SK-N-SH (cell line): ENCODE measurements around a stretch of chr17.

- RRBS, result no CpG with 5 or more reads among the region's 13 CpGs
CAGE:
- cytosol, long polyA plus RNA, result no peak
- long polyA plus RNA, result no peak
- nucleus, long polyA plus RNA, result no peak
These were observed 4.5 kb downstream of the CEP95 start for GRCh38 chr17:64511223-64511767.

GRCh38 chr17:64590758-64591243 lies 71.3 kb downstream of the SMURF2 start:
- RRBS, result no CpG with 5 or more reads among the region's 2 CpGs
CAGE:
- cytosol, long polyA plus RNA, result no peak
- long polyA plus RNA, result no peak
- nucleus, long polyA plus RNA, result no peak

GRCh38 chr17:64611717-64612203 lies 50.3 kb downstream of the SMURF2 start:
- RRBS, result no CpG with 5 or more reads among the region's 6 CpGs
CAGE:
- cytosol, long polyA plus RNA, result no peak
- long polyA plus RNA, result no peak
- nucleus, long polyA plus RNA, result no peak

DNA sequence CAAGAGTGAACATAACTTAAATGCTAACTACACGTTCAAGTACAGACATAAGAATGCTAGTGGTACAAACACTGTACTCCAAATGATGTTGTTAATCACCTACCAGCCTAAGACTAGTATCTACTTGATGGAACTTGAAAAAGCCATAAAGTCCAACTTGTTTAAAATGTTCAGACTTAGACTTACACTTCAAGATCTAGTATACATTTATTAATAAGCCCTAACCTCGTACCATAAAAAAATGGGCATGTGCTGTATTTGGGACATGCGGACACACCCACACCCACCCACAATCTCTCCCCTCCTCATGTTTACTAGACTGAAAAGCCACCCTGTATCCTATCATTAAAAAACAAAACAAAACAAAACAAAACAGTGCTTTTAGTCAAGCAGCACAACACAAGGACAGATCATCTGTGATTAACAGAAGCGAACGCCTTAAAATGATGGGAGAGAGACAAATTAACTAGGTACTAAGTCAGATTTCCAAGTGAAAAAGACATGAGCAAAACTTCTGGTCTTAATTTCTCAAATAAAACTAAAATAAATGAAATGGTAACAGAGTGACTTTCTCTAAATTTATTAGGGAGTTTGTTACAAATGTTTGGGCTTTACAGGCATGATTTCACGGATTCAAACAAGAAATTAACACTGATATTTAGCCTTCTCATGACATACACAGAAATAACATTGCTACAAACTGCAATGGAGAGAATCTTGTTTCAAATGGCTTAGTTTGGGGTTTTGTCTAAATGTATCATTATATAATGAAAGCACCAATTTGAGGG lies 46.2 kb downstream of the GNA13 start:
- RRBS, result no CpG with 5 or more reads among the region's 6 CpGs
CAGE:
- cytosol, long polyA plus RNA, result no peak
- long polyA plus RNA, result no peak
- nucleus, long polyA plus RNA, result no peak

DNA sequence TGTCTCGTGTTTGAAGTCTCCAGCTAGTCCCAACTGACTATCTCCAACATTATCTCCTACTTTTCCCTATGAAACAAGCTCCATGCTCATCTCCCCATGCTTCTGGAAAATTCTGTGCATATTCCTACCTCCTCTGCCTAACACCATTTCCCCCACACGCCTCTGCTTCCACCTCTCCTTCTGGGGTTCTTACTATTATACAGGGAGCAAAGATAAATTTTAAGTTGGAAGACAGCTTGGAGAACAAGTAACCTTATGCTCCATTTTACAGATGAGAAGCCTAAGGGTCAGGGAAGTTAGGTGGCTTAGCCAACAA lies 27.4 kb downstream of the GNA13 start:
- RRBS, result no CpG with 5 or more reads among the region's 2 CpGs
CAGE:
- cytosol, long polyA plus RNA, result no peak
- long polyA plus RNA, result no peak
- nucleus, long polyA plus RNA, result no peak

DNA sequence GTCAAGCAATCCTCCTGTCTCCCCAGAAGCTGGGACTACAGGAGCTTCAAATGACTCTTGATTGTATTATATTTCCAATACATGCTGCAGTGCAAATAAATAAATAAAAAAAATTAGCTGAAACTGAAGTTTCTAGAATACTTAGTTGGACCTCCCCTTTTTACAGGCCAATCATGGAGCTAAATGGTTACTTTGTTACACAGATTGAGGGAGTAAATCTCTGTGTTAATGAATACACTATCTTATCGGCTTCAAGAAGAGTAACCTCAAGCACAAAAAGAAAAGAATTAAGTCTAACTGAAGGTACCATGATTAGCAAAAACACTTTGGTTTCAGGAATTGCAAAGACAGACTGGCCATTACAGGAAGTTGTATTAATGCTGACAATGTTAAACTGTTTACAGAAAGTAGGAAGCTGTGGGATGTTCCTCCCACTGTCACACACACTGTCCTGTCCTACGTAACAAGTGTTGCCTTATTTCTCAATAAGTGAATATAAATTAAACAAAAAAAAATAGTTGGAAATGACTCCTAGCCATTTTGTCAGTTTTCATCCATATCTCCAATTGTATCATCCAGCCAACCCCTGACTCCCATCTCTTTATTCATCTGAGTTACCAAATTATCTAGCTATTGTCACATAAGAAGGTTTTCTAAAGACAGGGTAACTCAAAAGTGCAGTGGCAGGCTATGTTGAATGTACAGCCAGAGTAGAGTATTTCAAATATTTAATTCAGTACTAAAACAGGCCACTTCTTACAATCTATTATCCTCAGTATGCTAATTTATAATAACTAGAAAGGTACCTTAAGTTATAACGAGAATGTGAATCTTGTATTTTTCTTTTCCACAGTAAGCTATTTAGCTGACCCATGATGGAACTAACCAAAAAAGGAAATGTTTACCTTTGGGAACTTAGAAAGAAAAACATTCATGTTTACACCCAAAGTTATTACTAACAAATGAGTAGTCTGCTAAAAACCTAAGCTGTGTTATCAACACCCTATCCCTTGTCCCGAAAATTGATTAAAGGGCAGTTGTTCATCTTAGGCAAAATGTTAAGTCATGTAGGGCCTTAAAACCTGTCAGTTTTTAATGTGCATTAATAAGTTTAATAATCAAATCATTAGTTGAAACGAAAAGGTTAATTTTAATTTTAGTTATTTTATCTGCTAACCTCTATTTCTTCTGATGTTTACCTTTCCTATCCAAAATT lies 8.4 kb downstream of the GNA13 start:
- RRBS, result no CpG with 5 or more reads among the region's 5 CpGs
CAGE:
- cytosol, long polyA plus RNA, result no peak
- long polyA plus RNA, result no peak
- nucleus, long polyA plus RNA, result no peak

- RRBS, result no CpG with 5 or more reads among the region's 2 CpGs
CAGE:
- cytosol, long polyA plus RNA, result no peak
- long polyA plus RNA, result no peak
- nucleus, long polyA plus RNA, result no peak
These were observed 15.2 kb upstream of the GNA13 start for GRCh38 chr17:65071795-65072155.

DNA sequence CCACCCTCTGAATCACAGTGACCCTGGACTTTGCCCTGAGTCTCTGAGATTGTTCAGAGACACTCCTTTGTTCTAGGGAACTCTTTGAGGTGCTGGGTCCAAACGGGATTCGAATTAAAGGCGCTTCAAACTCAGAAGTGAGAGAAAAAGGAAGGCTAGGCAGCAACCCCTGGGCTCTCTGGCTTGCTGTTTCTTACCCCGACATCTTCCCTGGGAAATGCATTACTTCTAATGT lies 16.3 kb upstream of the GNA13 start:
- RRBS, result no CpG with 5 or more reads among the region's 4 CpGs
CAGE:
- cytosol, long polyA plus RNA, result no peak
- long polyA plus RNA, result no peak
- nucleus, long polyA plus RNA, result no peak

GRCh38 chr17:65122661-65123728 lies 14.2 kb upstream of the RGS9 start:
- RRBS, result 5% methylated on average over 18 of the region's 59 CpGs
CAGE:
- cytosol, long polyA plus RNA, result no peak
- long polyA plus RNA, result no peak
- nucleus, long polyA plus RNA, result no peak

- RRBS, result no CpG with 5 or more reads among the region's 16 CpGs
CAGE:
- cytosol, long polyA plus RNA, result no peak
- long polyA plus RNA, result no peak
- nucleus, long polyA plus RNA, result no peak
These were observed 30.0 kb downstream of the AXIN2 start for GRCh38 chr17:65531186-65532013.

DNA sequence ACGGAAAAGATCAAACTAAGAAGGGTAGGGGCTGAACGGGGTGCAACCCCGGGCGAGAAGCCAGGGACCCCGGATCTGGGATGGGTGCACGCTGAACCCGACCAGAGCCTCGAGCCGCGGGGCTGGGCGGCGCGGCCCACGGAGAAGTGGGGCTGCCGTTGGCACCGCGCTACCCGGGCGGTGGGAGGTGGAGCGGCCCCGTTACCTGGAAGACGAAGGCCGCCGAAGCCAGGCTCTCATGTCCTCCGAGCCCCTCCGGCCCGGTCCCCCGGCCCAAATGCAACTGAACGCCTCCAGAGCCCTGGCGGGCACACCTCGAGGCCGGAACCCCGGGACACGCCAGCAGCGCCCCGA lies 1.7 kb downstream of the AXIN2 start:
- RRBS, result 1% methylated on average over 18 of the region's 36 CpGs
CAGE:
- cytosol, long polyA plus RNA, result no peak
- long polyA plus RNA, result no peak
- nucleus, long polyA plus RNA, result no peak

- RRBS, result no CpG with 5 or more reads among the region's 9 CpGs
CAGE:
- cytosol, long polyA plus RNA, result no peak
- long polyA plus RNA, result no peak
- nucleus, long polyA plus RNA, result no peak
These were observed 266.3 kb downstream of the CEP112 start for GRCh38 chr17:65925539-65926142.

DNA sequence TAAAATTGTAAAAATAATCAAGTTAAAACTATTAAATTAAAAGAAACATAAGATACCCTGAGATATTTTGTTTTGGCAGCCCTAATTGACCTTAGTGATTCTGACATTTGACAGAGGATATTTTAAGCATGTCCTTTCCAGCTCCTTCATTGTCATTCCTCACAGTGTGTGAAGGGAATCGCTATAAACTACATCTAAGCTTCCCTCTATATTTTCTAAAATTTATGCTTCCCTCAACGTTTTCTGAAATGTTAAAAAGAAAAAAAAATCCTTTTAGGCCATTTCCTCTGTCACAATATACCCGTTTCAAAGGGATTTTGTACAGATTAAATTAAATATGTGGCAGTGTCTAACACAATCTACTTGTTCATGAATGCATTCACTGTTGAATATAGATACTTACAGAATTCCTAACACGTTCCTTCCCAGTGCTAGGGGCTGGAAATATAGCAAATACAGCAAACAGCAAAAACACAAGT lies 20.1 kb downstream of the CEP112 start:
- RRBS, result no CpG with 5 or more reads among the region's 4 CpGs
CAGE:
- cytosol, long polyA plus RNA, result no peak
- long polyA plus RNA, result no peak
- nucleus, long polyA plus RNA, result no peak

GRCh38 chr17:66222543-66223345 lies 6.5 kb downstream of the APOH start:
- RRBS, result no CpG with 5 or more reads among the region's 11 CpGs
CAGE:
- cytosol, long polyA plus RNA, result no peak
- long polyA plus RNA, result no peak
- nucleus, long polyA plus RNA, result no peak

- RRBS, result no CpG with 5 or more reads among the region's 7 CpGs
CAGE:
- cytosol, long polyA plus RNA, result no peak
- long polyA plus RNA, result no peak
- nucleus, long polyA plus RNA, result no peak
These were observed 5.8 kb downstream of the APOH start for GRCh38 chr17:66223348-66223981.

- RRBS, result no CpG with 5 or more reads among the region's 4 CpGs
CAGE:
- cytosol, long polyA plus RNA, result no peak
- long polyA plus RNA, result no peak
- nucleus, long polyA plus RNA, result no peak
These were observed 3.8 kb upstream of the APOH start for GRCh38 chr17:66232894-66233475.

- RRBS, result no CpG with 5 or more reads among the region's 17 CpGs
CAGE:
- cytosol, long polyA plus RNA, result no peak
- long polyA plus RNA, result no peak
- nucleus, long polyA plus RNA, result no peak
These were observed 71.8 kb downstream of the PRKCA start for GRCh38 chr17:66374053-66374837.

DNA sequence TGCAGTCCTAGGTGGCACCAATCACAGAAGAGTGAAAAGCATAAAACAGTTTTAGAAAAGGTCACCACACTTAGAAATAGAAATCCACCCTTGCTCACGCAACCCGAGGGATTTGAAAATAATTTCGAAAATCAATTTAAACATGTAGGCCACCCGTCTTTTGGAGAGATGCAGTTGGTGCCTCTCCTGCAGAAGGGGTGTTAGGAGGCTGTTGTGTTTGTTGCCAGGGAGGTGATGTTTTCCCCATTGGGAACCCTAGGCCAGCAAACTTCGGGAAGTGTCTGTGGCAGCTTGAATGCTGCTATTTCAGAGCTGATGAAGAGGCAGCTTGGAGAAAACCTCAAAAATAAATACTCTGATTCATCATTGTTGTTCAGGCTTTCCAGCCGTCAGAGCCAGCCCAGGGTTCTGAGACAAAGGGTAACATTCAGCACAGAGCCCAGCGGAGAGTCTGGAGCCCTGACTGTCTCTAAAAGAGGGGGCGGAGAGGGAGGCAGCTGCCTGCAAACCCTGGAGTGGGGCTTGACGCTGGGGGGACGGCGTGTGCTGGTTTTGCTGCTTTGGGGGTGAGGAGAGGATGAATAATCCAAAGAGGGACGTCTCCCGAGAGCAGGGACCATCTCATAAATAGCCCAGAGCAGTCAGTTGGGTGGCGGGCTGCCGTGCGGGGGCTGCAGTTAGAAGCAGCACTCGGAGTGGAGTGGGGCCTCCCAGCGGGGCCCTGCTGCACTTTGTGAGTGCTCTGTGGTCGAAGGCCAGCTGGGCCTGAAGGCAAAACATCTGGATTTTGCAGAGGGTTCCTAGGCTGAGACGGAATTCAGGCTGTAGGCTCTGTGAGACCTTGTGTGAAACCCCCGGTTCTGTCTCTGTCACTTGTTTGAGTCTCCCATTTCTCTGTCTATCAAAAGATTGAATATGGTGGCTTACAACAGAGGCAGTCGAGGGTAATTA lies 237.7 kb downstream of the PRKCA start:
- RRBS, result no CpG with 5 or more reads among the region's 22 CpGs
CAGE:
- cytosol, long polyA plus RNA, result no peak
- long polyA plus RNA, result no peak
- nucleus, long polyA plus RNA, result no peak

GRCh38 chr17:66682405-66682736 lies 152.5 kb upstream of the CACNG5 start:
- RRBS, result no CpG with 5 or more reads among the region's 4 CpGs
CAGE:
- cytosol, long polyA plus RNA, result no peak
- long polyA plus RNA, result no peak
- nucleus, long polyA plus RNA, result no peak

DNA sequence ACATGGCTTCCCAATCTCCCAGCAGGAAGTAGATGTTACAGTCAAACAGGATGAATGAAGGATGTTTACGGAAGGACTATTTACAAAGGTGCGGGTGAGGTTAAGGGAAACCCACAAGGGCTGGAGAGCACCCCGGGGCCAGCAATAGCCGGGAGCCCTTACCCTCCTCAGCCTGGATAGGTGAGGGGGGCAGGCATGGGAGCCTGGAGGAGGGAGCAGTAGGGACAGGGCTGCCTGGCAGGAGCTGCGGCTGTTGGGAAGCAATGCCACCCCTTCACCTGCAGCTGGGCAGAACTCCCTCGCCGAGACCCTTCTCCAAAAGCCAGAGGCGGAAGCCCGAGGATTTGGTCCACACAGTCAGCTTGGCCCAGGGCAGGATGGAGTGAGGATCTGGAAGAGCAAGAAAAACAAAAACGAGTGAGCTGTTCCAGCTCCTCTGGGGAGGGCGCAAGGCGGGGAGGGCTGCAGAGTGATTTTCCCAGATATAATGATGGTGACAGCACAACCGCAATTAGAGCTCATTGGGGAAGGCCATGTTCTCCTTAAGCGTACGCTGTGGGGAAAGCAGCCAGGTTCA lies 24.4 kb upstream of the CACNG1 start:
- RRBS, result no CpG with 5 or more reads among the region's 15 CpGs
CAGE:
- cytosol, long polyA plus RNA, result no peak
- long polyA plus RNA, result no peak
- nucleus, long polyA plus RNA, result no peak